Hair follicular keratinocyte (primary cell): ENCODE data around the gene RPS12.

- RAMPAGE, long total RNA = start-site peak on the plus strand at chr6:132814565-132814575, 4,759 and 55 reads in 2 replicates
Observed at GRCh38 chr6:132814466-132815590, at the start of gene RPS12. Gene RPS12, plus strand, starts transcription at chr6:132814569.

- RAMPAGE, long total RNA = no peak
Observed at GRCh38 chr6:132818618-132819286, 4.4 kb downstream of the RPS12 start.

DNA sequence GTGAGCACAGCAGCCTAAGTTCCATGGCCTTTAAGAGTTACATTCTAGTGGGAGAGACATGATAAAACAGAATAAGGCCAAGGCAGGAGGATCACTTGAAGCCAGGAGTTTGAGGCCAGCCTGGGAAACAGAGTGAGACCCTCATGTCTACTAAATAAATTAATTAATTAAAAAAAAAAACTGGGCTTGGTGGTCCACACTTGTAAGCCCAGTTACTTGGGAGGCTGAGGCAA is 75.7 kb upstream of the EYA4 start:
- RAMPAGE, long total RNA = no peak

- RAMPAGE, long total RNA = no peak
Observed at GRCh38 chr6:133569348-133569979, 319.4 kb upstream of the TCF21 start.

DNA sequence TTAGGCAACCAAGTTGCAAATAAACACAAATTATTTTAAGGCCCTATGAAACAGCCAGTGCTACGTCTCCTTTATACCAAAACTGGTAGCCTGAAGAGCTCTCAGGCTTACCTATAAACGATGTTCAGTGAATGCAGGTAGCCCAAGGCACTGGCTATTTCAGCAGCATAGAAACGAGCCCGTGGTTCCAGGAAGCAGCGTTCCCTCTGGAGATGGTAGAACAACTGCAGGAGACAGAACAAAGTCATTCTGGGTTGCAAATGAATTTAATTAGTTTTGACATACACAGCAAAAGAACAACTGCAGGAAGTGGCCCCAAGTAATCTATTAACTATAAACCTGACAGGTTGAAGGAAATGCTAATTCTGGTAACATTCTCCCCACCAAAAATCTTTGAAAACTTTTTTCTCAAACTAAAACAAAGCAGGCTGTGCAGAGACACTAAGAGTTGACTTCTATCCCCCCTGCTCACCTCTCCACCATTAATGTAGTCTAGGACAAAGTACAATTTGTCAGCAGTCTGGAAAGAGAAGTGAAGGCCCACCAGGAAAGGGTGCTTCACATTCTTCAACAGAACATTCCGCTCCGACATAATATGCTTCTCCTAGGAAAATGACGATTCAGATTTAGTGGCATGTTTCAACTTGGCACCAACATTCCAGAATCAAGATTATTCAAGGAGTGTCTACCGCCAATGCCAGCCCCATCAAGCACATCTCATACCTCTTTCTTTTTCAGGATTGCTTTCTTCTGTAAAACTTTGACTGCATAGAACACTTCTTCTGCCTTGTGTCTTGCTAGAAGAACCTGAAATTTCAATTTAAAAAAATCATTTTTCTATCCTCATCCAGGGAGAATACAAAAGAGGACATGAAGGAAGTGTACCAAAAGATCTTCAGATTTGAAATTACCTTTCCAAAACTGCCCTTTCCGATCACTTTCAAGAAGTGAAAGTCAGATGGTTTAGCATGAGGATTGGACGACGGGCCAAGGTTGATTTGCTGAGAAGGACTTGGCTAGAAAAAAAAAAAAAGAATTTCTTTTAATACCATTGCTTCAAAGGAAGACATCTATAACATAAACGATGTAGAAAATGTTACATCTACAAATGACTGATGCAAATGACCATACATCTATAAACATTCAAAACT is 120.5 kb upstream of the SLC2A12 start:
- RAMPAGE, long total RNA = no peak

DNA sequence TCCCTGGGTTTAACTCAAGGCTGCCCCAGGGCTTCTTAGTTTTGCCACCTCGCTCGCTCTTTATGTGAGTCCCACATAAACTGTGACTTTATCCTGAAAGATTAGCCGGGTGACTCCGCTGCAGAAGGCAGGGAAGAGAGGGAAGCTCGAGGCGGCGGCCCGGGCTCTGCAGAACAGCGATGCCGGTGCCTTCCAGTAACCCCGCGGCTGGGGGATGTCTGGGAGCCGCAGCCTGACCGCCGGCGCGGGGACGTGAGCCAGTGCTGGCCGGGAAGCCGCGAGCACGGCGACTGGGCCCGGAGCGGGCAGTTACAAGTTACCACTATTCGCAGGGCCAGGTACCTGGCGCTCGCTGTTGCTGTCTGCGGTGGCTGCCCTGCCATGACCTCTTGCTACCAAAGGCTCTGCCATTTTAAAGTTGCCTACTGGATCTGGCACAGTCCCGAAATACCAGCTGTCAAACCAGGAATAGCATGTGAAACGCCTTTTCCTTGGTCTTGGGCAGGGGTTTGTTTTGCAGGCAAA is 123.9 kb upstream of the SLC2A12 start:
- RAMPAGE, long total RNA = no peak

DNA sequence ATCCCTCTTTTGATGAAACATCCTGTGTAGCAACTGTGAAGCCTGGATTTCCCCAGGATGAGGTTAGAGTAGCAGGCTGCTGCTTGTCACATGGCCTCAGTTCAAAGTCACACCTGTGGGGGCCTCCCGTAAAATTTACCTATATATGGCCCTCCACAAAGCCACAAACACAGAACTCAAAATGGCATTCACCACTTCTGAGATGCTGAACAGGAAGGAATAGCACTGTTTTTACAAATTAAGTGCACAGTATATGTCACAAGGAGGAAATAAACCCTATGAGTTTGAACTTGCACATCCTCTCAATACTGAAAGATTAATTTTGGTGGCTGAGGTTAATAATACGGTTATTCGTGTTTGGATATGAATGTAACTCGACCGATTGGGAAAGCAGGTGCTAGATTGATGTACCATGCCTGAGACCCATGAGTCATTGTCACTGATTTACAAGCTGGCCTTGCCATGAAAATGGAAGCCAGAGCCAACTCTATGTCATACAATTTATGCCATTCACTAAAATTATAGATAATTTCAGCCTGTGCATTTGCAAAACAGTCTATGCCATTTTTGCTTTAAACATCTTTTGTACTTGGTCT is 70.5 kb downstream of the SGK1 start:
- RAMPAGE, long total RNA = no peak

- RAMPAGE, long total RNA = no peak
Observed at GRCh38 chr6:134303469-134304934, 13.9 kb downstream of the SGK1 start.

DNA sequence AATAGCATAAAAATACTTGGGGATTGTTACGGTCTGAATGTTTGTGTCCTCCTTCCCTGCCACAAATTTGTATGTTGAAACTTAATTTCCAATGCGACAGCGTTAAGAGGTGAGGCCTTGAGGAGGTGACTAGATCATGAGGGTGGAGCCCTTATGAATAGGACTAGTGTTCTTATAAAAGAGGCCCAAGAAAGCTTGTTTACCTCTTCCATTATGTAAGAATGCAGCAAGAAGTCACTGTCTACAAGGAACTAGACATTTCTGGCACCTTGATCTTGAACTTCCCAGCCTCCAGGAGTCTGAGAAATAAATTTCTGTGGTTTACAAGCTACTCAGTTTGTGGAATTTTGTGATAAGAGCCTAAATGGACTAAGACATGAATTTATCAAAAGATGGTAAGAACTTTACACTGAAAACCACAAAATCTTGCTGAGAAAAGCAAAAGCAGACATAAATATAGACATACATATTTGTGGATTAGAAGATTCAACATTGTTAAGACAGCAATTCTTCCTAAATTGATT is 173.6 kb upstream of the SGK1 start:
- RAMPAGE, long total RNA = no peak

DNA sequence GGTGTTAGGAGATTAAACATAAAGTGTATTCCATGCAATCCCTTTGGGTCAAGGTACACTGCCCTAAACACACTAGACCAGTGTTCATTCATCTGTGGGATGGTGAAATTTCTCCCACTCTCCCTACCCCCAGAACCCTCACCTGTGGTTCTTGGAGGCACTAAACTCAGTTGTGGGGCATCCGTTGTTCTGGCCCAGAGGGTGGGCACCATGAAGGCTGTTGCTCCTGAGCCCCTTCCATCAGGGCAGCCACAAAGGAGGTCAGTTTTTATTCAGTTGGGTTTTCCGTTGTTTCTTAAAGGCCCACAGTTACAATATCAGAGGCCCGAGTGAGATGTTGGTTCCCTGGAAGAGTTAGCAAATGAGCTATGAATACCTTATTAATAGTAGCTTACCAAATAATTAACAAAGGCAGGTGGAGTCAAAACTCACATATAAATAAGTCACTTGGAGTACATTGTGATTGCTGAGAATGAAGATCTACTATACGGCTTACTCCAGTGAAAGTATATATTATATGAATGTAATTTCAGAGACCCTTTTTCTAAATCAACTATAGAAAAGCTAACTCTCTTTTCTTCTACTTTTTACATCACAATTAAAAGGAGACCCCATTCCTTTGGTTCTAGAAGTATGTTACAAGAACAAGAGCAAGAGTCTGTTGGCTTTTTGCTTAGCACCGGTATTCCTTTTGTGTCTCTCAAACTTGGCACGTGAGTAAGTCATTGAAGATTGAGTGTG is 205.4 kb upstream of the SGK1 start:
- RAMPAGE, long total RNA = no peak

GRCh38 chr6:134529756-134530362 is 211.9 kb upstream of the SGK1 start:
- RAMPAGE, long total RNA = no peak

DNA sequence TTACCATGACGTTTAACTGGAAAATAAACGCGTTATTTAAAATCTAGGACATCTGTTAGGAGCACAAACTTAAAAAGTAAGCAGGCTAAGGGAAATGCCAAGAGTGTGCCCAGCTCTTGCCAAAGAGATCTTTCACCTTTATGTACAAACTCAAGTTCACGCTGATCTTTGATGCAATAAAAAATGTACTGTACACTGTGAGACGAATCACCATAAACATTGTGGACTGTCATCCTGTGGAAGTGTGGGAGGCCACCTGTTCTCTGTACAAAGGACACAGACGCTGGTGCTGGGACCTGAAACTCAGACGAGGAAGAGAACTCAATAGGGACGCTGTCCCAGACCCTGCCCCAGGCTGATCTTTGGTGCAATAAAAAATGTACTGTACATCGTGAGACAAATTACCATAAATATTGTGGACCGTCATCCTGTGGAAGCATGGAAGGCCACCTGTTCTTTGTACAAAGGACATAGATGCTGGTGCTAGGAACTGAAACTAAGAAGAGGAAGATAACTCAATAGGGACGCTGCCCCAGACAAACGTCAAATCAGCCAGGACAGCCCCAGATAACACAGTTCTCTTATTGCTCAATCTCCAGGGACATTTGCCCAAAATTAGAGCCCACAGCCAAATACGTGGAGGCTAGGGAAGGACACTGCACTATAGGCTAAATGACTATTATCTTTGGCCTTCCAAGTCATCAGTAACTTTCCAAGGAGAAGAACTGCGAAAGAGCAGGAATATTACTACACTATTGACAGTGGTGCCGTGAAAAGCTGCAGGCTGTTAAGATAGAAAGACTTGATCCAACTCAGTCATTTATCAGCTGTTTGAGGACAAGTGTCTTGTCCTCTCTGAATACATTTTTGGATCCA is 312.8 kb upstream of the SGK1 start:
- RAMPAGE, long total RNA = no peak

DNA sequence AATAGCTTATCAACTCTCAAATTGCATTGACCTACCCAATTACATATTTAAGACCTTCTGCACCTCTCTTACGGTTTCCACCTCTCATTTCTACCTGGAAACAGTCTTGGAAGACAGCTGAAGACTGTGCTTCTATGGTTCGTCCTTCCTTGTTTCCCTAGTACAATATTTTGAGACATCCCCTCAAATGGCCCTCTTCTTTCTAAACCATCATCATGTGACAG is 309.3 kb downstream of the ALDH8A1 start:
- RAMPAGE, long total RNA = no peak

DNA sequence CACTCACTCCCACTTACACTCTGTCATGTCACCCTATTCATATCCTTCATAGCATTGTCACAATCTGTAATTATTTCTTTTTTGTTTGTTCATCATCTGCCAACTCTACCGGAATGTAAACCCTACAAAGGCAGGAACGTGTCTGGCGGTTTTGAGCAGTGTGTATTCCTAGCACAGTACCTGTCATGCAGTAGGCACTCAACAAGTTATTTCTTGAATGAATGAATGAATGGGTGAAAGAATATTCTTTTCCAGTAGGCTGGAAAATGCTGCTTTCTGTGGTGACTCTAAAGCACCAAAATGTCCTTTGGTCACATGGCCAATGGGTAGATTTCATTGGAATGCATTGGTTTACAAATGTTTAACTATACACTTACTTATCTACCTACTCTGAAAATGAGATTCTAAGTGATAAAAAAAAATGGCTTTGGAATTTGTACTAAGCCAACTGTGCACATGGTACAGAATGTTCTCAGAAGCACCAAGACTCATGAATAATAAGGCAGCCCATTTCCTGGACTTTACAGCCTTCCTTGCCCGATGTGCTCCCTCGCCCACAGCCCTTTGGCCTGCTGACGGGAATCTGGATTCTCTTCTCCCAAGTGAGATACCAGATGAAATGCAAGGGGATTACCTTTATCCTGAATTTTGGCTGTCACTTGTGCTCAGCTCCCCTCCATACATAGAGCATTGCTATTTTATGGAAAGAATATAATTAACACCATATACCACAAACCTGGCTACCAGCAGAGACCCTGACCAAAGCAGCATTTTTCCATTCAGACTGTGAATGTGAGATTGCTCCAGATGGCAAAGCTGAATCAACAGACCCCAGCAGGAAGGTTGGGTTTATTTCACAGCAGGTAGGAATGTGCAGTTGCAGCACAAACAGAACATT is 273.3 kb downstream of the ALDH8A1 start:
- RAMPAGE, long total RNA = no peak

DNA sequence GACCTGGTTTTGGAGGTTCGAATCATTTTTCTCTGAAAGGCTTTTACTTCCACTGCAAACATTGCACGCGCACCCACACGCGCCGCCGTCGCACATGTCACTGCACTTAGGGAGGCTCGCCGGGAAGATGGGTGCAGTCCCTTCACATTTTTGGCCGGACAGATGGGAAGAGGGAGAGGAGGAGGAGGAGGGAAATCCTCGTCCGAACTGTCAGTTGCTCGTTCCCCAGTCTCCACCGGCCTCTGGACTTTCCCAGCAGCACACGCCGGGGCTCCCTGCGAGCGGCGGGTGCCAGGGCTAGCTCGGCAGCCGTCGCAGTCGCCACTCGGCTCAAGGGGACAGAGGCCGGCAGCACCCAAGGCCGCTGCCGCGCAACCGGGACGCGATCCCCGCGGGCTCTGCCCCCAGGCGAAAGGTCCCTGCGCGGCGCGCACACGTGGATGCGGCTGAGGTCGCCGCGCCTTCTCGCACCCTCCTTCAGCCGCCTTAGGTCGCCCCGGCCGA is 1.1 kb downstream of the MYB start:
- RAMPAGE, long total RNA = no peak

- RAMPAGE, long total RNA = no peak
Observed at GRCh38 chr6:135191717-135192156, 10.6 kb downstream of the MYB start.

DNA sequence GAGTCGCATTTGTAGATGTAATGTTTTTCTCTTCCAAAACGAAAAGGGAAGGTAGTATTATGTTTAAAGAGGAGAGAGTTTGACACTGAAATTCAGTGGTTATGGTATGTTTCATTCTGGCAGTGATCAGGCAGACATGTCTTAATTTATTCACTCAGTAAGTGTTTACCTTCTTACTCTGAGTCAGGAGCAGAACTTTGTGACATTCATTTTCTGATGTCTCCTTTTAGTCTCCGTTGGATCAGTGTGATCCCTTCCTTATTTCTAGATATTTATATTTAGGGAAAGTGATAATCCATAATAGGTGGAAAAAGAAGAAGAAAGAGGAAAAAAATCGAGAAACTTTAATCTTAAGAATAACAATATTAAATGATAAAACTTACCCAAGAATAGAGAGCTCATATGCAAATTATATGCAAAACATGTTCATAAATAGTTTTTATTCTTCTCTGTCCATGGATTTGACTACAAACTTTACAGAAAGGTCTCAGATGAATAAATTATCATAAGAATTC is 11.9 kb downstream of the MYB start:
- RAMPAGE, long total RNA = no peak

GRCh38 chr6:135254272-135254980 is 73.3 kb downstream of the MYB start:
- RAMPAGE, long total RNA = no peak

DNA sequence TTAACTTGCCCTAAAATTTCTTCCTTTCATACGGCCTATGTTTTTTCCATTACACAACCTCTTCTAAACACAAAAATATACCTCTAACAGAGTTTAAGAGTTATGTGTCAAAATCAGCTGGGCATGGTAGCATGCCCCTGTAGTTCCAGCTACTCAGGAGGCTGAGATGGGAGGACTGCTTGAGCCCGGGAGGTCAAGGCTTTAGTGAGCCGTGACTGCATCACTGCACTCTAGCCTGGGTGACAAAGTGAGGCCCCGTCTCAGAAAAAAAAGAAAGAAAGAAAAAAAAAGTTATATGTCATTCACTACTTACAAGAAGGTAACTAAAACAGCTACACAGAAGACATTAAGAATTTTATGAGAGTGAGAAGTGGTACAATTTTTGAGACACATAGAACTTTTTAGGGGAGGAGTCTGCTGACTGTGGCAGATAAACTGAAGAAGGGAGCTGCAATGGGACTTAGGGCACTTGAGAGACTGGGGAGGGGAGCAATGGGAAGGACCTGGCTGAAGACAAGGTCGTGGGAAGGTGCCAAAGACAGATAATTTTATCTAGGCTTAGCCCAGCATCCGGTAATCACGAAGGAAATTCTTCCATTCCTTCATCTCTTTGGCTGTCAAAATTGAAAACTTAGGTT is 140.0 kb downstream of the MYB start:
- RAMPAGE, long total RNA = no peak

- RAMPAGE, long total RNA = no peak
Observed at GRCh38 chr6:136038953-136039502, 187.5 kb downstream of the PDE7B start.